Heart (tissue), 3 donors: Measurements from ENCODE around the gene MAP2K5.

DNA sequence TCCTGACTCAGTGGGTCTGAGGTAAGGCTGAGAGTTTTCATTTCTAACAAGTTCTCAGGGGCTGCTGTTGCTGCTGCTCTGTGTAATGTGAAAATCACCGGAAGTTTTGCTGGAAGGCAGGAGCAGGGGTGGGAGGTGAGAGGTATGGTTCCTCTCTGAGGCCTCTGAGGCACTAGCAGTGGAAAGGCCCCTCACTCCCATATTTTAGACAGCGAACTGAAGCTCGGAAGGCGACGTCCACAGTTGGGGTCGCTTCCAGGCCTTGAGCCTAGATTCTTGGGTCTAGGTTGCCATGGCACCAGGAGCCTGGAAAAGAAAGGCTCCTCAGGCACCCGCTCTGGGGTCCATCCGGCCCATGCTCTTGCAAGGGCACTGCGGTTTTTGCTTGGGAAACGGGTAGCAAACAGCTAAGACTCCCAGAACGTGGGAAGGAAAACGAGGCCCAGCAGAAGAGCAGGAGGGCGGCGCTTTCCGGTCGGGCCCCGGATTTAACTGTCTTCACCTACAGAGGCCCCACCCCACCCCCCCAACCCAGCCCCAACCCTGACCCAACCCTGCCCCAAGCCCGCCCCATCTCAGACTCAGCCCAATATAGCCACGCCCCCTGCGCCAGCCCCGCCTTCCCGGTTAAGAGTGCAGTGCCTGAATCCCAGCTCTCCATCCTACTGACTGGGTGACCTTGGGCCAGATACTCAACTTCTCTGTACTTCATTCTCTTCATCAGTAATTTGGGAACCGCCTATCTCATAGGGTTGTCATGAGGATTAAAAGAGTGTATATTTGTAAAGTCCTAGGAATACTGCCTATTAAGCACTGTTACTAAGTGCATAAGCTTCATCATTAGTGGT lies 28.6 kb upstream of the SMAD6 start:
- RAMPAGE, long total RNA, 2 experiments, result no peak in any of the 2 experiments

DNA sequence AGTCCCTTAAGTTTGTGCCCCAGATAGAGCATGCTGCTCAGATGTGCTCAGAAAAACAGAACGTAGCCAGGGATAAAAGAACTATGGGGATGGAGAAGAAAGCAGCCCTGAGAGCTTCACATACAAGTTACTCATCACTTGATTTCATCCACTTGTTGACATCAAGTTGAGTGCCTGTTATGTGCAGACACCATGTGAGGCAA lies 72.5 kb upstream of the SMAD3 start:
- RAMPAGE, long total RNA, 2 experiments, result no peak in any of the 2 experiments

- RAMPAGE, long total RNA, 2 experiments, result no peak in any of the 2 experiments
Observed at GRCh38 chr15:67033454-67033921, 31.9 kb upstream of the SMAD3 start.

DNA sequence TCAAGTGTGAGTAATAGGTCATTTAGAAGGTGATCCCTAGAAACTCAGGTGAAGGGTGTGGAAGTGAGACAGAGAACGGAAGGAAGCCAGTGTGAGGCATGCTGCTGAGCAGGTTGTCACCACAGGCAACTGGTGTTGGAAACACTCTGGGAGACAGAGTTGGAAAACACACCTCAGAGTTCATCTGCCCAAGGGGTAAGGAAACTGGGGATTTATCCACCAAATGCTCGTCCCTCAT lies 25.7 kb upstream of the SMAD3 start:
- RAMPAGE, long total RNA, 2 experiments, result no peak in any of the 2 experiments

GRCh38 chr15:67091113-67092314 lies 26.1 kb downstream of the SMAD3 start:
- RAMPAGE, long total RNA, 2 experiments, result no peak in any of the 2 experiments

DNA sequence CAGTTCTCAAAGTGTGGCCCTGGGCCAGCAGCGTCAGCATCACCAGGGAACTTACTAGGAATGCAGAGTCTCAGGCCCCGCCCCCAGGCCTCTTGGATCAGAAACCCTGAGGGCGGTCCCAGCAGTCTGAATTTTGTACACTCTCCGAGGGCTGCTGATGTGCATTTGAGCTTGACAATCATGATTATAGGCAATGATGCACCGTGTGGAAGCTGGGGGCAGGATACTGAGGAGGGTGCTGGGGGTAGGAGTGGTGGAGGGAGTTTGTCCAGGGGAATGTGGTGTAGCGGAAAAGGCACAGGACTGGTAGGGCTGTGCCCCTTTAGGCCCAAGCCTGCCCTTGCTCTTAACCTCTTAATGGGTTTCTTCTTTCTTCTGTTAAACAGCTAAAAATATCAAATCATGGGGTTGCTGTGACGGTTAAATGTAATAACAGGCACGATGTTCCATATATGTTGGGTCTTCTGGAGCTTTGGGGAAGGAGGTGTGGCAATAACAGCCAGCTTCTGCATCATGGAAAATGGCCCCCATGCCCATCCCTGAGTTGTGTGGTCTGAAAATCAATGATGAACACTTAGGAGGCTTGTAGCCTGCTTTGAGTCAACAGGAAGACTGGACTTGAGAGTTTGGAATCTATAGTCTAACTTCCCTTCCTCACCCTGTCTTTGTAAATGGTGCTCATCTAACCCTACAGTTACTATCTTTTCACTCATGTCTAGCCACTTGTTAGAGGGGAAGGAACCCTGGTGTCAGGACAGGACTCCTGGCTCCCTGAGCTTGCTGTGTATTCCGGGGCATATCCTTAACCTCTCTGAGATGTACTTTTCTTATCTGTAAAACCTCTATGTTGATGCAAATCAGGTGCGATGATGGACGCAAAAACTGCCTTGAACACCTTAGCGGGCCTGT lies 27.3 kb downstream of the SMAD3 start:
- RAMPAGE, long total RNA, 2 experiments, result no peak in any of the 2 experiments

DNA sequence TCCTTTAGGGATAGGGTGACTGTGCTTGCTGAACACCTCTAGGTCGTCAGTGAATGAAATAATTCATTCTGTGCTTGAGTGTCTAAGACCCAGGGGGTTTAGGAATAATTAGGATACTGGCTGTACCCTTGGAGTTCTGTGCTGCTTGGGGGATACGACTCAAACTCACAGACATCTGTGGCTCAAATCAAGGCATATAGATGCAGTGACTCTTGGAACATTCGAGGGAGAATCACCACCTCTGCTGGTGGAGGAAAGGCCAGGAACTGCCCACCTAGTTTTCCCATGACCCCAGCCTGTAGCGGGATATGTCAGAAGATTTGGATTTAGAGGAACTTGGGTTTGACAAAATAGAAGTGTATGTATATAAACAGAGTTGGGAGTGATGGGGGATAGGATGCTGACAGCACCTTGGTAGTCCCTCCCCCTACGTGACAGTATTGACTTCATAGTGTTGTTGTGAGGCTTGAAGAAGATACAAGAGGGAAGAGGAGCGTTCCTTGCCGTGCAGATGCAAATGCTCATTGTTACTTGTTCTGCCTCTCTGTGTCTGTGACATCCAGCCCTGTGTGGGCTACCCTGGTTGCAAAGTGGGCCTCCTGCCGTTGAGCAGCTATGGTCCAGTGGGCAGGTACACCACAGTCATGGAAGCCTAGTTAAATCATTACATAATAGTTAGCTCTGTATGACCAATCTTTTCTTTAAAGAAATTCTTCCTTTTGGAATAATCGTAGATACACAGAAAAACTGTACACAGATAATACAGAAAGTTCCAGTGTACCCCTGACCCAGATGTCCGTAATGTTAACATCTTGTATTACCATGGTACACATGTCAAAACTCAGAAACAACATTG lies 44.9 kb downstream of the SMAD3 start:
- RAMPAGE, long total RNA, 2 experiments, result no peak in any of the 2 experiments

GRCh38 chr15:67130829-67131373 lies 65.5 kb downstream of the SMAD3 start:
- RAMPAGE, long total RNA, 2 experiments, result no peak in any of the 2 experiments

GRCh38 chr15:67133719-67134623 lies 68.6 kb downstream of the SMAD3 start:
- RAMPAGE, long total RNA, 2 experiments, result no peak in any of the 2 experiments

DNA sequence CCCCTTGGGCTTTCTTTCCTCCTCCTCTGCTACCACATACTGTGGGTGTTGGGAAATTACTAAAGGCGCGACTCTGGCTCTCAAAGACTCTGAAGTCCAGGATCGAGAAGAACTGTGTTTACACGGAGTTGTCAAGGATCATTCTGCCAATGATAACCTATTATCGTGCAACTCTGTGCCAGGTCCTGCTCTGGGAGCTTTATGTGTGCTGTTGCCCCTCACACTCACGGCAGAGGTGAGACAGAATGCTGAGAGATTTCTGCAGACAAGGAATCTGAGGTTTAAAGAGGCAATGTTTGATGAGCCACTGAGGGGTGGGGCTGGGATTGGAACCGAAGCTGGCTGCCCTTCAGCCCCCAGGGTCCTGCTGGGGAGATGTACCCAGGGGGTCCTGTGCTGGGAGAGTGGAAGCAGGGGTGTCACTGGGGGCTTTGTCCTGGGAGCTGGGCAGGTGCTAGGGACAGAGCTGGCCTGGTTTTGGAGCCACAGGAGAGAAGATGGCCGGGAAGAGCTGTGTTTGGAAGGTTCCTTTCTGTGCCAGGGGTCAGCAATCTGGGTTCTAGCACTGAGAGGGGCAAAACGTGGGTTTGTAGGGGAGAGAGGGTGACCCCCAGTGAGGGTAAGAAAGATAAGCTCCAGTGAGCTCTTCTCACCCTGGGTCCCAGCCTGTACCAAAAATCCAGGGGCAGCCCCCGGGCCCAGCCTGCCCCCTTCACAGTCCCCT lies 69.4 kb downstream of the SMAD3 start:
- RAMPAGE, long total RNA, 2 experiments, result no peak in any of the 2 experiments

GRCh38 chr15:67140466-67141106 lies 75.2 kb downstream of the SMAD3 start:
- RAMPAGE, long total RNA, 2 experiments, result no peak in any of the 2 experiments

GRCh38 chr15:67145960-67146707 lies 80.7 kb downstream of the SMAD3 start:
- RAMPAGE, long total RNA, 2 experiments, result no peak in any of the 2 experiments

DNA sequence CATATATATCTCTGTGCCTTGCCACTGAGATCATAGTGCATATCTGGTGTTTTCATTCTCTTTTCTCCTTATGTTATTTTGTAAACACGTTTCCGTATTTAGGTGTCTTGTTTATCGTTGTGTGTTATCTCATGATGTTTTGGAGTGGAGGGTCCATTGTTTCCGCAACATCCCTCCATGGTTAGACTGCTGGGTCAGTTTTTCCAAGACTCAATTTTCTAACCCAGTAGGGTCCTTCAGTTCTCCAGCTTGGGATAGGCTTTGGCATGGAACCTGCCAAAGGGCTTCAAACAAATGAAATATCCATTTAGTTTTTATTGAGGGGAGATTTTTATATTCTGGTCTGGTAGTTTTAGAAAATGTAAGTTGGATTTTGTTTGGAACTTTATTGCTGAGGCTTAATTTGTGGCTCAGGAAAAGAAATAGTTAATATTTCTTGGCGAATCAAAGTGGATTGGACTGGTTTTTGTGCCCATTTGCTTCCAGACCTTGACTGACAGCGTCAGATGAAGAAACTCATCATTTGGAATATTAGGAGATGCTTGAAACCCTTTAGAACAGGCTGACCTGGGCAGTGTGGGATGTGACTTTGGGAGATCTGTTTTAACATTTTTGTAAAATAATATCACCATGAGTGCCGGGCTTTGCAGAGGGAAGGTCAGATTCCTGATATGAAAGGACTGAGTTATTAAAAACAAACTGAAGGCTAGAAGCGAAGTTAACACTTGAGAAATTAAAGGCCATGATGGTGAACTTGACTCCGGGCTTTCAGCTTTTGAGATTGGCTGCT lies 83.1 kb downstream of the AAGAB start:
- RAMPAGE, long total RNA, 2 experiments, result no peak in any of the 2 experiments

- RAMPAGE, long total RNA, 2 experiments, result no peak in any of the 2 experiments
Observed at GRCh38 chr15:67185636-67186851, 68.4 kb downstream of the AAGAB start.

GRCh38 chr15:67197263-67197909 lies 57.1 kb downstream of the AAGAB start:
- RAMPAGE, long total RNA, 2 experiments, result no peak in any of the 2 experiments

- RAMPAGE, long total RNA, 2 experiments, result no peak in any of the 2 experiments
Observed at GRCh38 chr15:67201510-67202875, 52.5 kb downstream of the AAGAB start.

DNA sequence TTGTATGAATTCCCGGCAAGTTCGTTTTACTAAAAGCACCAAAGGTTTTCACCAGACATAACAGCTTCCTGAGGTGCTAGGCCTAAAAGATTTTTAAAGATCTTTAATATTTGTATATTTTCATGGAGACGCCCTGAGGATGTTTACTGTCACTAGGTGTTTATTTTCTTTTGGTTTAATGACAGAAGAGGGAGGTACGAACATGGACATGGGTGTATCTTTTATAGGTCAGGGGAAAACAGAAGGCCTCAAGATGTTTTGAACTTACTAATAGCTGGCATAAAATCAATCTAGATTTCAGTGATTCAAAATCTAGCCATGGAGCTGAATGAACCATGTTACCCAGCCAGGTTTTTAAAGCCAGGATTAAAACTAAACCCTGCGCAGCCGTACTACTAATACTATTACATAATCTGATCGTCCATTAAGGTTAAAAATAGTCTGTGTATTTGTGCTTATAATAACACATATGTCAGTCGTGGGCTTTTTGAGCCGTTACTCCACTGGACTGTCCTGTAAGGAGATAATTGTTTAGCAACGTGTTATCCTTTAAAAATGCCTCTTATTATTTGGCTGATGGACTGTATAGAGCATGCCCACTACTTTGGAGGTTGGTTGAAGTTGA lies 1.2 kb downstream of the C15orf61 start:
- RAMPAGE, long total RNA, 2 experiments, result no peak in any of the 2 experiments

DNA sequence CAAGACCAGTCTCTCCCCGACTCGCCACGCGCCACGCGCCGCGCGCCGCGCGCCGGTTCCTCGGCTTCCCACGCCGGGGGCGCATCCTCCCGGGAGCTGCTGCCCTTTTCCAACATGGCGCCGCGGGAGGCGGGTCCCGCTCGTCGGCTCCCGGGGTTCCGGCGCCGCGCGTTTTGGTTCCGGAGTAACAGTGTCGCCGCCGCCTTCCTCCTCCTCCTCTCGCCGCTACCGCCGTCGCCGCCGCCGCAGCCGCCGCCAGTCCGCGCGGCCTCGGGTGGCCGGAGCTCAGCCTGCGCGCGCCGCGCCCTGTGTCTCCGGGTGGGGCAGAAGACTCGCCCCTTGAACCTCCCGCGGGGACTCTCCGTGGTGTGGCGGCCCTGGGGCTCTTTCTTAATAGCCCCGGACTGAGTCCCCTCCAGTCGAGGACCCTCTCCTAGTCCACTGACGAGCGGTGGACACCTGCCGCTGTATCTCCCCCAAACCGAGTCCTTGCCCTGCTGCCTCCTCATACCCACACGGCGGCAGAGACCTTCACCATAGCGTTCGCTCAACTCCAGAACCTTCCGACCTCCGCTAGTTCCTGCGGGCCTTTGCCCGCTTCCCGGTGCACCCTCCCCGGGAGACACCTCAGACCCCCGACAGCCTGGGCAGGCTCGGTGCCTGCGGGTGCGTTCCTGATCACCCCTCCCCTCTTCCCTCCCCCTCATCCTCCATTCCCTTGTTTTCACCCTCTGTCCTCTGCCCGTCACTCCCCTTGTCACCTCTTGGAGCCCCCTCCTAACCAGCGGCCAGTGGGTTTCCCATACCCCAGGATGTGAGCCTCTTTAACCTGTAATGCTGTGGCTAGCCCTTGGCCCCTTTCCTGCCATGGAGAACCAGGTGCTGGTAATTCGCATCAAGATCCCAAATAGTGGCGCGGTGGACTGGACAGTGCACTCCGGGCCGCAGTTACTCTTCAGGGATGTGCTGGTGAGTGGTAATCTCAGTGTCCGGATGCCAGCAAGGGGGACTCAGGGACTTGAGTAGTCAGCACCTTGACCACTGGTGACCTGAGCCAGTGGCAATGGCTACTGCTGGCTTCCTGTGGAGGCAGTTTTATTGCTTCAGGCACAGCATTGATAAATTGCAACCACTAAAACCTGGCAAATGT lies at the start of gene MAP2K5:
MAP2K5 (plus strand) TSS at position 202 of the 1,150 bp plus-strand sequence.
- RAMPAGE, long total RNA, 2 experiments, result start-site peak on the minus strand in 2 of 2 experiments, centred at positions 120 to 132 of the sequence, 23 to 76 reads per replicate

GRCh38 chr15:67792389-67792784 lies 32.9 kb upstream of the SKOR1 start:
- RAMPAGE, long total RNA, 2 experiments, result no peak in any of the 2 experiments

- RAMPAGE, long total RNA, 2 experiments, result no peak in any of the 2 experiments
Observed at GRCh38 chr15:67925049-67925799, 99.9 kb downstream of the SKOR1 start.